Anterior vena cava (tissue), 1 donor: ENCODE measurements around a stretch of chr1.

DNA sequence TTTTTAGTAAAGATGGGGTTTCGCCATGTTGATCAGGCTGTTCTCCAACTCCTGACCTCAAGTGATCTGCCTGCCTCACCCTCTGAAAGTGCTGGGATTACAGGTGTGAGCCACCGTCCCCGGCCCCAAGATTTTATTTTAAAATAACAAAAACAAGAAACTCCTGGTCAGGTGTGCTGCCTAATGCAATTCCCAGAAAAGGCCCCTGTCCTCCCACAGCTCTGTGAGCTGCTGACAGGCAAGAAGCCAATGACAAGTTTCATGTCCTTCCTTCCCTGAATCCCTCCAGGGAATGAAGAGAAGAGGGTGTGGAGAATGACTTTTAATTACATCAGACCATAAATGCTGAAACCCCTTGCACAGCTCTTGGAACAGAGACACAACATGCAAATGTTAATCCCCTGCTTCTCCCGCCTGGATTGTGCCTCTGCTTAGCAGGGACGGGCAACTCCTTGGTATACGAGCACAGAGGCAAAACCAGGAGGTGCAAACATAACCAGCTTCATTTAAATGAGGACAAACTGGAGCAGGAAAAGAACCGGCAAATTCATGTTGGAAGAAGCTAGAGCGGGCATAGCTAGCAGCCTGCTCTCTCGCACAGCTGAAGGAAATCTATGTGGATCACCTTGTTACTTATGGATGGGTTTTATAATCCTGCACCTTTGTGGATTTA lies 228.1 kb upstream of the CAMK1G start:
- PRO-cap, result no peak

GRCh38 chr1:209371908-209372285 lies 211.6 kb upstream of the CAMK1G start:
- PRO-cap, result no peak

DNA sequence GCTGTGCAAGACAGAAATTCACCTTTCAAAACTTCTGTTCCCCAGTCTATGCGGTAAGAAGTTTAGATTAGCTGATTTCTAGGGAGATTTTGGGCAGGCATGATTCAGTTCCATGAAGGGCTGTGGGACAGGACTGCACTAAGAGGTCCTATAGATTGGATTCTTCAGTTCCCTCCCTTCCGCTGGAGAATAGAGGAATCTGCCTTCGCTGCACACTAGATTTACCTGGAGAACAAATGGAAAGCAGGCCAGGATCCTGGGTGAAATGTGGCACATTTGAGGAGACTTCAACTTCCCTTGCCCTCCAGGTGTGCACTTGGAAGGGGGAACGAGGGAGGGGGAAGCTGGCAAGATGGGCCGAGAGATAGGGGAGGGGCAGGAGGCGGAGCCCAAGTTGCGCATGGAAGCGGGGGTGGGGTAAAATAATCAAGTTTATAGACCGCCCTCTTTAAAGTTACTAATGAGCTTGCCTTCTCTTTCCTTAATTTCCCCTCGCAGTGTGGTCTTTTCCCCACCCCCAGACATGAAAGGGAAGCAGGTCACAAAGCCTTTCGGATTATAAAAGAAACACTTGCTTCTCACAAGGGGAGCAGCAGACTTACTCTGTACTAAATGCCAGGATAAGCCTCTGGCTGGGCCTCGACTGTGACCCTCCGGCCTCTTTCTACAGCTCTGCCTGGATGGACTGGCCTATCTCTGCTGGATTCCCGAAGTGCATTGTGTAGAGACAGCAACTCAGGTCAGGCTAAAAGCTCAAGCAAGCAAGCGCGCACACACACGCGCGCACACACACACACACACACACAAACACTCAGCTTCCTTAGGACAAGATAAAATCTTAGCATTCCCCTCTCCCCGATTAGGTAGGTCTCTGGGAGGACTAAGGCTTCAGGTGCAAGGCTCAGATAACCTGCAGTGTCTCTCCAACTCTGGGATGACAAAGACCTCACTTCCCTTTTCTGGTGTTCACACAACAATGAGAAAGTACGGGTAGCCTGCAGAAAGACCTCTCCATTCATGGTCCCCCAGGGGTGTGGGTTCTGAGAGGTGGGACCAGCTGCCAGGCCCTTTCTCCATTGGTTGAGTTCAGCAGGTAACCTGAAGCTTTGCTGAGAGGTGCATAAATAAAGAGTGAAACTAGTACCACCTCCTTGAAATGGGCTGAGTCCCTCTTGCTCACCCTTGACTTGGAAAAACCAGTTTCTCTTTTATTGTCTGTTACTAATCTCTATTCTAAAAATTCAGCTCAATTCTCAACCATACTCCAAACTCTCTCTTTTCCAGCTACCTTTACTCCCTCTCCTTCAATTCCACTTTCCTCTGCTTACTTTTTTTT lies 155.4 kb upstream of the CAMK1G start:
- PRO-cap, result no peak

DNA sequence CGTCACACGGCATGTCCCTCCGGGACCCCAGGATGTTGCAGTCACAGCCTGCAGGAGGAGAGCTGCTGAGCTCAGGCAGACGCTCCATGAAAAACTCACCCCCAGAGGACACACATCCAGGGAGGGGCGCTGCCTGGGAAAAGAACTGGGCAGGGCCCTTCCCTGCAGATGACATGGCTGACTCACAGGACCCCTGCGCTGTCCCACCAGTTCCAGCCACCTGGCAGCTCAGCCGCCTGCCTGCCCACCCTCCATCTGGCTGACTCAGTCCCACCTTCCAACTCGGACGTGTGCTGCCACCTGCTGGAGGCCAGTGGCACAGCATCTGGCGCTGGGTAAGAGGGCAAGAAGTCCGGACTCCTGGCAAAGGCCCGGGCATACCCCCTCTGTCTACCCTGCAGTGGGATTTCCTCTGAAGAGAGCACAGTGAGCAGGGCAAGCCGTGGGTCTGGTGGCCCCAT lies 24.7 kb downstream of the LAMB3 start:
- PRO-cap, result no peak

GRCh38 chr1:209650846-209651736 lies 1.1 kb downstream of the LAMB3 start:
- PRO-cap, result no peak

DNA sequence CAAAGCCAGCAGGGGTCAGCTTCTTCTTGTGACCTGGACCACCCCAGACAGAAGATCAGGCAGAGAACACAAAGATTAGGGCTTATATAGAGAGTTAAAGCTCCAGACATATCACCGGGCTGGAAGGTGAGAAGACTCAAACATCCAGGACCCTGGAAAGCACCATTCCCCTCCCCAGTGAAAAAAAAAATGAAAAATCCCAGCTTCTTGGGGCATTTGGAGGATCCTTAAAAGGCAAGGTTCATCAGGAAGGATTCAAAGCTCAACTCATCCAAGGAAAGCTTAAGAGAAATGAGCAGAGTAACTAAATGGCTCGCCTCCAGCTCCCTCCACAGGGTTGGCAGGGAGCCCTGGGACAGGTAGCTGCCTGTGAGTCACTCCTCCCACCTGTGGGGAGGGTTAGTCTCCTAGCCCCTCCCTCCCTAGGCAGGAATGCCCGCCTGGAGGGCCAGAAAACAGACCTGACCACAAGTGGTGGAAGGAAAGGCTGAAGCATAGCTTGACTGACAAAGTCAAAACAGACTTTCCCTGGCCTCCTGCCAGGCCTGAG lies 624 bp upstream of the LAMB3 start:
- PRO-cap, result no peak

DNA sequence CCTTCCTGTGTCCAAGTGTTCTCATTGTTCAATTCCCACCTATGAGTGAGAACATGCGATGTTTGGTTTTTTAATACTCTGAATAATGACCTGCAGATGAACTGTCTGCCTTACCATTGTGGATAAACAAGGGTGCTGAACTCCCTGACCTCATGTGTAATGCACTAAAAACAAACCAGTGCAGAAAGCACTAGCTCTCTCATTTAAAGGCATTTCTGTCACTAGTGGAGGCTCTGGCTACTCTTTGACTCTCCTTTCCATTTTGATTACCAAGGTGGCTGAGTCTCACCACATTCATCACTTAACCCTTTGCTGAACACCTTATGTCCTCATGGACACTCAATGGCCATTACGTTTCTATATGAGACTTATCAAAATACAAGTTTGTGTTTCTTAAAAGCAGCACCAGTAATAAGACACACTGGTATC lies 23.1 kb upstream of the TRAF3IP3 start:
- PRO-cap, result no peak

GRCh38 chr1:209741053-209741638 lies 14.7 kb upstream of the TRAF3IP3 start:
- PRO-cap, result no peak

DNA sequence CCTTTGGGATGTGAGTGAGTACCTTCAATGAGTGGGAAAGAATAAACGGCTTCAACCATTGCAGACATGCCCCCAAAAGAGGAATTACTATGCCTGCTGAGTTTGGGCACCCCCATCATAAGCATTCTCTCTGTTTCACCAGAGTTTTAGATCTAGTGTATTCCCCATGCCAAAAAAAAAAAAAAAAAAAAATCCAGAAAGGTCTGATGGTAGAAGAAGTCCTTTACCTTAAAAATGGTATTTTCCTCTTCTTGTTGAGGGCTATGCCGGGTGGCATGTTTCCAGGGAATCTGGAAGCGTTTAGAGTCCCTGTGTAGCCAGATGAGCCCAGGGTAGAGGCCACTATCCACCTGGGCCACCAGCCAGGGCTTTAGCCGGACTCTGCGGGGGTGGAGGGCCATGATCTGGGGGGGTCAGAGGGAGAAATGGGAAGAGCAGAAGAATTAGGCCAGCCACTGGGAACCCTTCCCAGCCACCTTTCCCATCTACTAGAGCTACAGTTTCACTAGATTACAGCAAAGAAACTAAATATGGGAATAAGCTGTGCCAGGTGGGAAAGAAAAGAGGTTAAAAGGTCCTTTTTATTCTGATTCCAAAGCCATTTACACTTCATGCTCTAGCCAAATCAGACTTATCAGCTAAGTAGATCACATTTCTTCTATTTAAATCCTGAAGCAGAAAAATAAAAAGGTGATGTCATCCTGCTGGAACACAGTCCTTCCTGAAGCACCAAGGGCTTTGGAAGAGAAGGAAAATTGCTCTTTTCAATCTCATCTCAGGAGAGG lies 4.7 kb downstream of the IRF6 start:
- PRO-cap, result no peak

DNA sequence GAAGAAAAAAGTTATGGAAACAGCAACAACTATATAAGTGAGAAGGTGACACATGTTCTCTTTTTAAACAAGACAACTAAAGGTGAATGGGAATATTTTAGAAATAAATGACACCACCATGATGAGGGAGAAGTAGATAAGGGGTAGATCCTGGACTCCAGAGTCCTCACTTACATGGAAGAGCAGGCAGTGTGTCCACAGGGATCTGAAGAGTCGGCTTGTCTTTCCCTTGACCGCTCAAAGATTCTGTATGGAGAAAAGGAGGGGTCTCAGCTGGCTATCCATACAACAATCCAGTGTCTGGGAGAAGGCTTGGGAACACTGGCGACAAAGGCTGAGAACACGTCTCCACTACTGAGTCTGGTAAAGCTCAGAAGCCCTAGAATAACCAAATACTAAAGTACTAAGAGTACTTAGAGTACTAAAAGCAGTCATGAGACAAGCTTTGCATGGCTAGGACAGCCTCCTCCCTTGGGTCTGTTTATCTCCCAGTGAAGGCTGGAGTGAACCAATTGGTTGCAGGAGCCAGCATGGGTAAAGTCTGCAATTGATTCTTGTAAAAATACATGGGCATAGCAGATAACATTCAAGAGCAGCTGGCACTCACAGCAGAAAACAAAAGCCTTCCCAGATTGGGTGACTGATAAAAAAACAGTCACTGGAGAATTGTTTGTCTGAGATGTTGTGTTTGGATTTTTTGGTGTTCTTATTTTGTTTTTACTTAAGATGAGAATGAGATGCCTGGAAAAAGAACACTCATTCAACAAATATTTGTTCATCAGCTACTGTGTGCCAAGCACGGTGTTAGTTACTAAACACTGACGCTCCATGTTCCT lies 3.9 kb downstream of the IRF6 start:
- PRO-cap, result no peak

- PRO-cap, result no peak
Observed at GRCh38 chr1:209895580-209895993, 42.4 kb upstream of the SYT14 start.

GRCh38 chr1:210262670-210263112 lies 30.1 kb downstream of the SERTAD4 start:
- PRO-cap, result no peak

GRCh38 chr1:210332838-210333249 lies 4.1 kb downstream of the HHAT start:
- PRO-cap, result no peak

DNA sequence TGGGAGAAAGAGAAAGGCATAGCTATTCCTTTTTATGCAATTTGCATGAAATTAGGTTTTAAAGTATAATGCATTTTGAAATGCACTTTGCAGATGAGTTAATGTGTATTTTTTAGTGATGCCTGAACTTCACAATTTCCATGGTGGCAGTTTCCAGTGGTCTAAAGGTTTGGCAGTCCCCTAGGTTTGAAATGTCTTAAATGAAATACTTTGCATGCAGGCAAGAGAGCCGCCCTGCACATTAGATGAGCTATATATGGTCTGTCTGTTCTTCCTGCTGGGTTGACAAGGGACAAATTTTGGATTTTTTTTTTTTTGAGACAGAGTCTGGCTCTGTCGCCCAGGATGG lies 81.0 kb downstream of the HHAT start:
- PRO-cap, result no peak

DNA sequence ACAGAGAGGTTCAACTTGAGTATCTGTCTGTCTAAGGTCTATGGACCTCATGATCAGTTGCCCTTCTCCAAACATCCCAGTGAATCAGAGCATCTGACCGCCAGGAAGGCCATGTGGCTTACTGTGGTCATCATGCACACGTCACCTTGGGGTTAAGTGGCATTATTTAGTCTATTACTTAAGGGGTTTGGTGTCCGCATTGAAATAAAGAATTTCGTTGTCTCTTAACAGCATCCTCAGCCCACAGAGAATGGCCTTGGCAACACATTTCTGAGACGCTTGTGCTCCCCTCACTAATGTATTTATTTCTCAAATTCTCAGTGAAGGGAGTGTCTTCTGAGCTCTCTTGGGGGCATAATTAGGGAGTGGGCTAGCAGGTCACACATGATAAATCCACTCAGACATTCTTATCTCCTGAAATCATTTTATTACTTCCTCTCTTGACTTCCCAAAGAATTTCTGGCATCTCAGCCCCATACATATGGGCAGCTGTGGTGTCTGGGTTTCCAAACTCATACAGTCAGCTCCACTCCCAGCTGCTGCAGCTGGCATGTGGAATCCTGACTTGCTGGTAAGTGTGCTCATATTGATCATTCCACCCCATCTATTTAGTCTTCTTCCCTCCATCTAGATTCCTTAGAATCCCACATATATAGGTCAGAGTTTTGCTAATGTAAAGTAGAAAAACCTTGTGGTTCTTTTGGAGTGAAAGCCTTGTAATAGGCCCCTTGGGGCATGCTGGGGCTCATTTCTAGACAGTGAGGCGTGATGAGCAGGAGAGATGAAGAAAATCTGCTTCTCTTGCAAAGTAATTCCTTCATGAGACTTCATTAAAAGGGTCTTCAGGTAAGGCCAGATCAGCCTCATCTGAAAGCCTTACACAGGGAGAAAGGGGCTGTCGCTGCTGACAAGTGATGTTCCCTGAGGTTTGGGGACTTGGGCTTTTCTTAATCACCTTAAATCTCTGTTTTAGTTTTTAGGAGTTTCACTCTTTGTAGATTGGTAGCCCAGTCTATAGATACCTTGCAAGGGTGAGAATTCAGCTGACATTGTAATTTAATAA lies 110.5 kb downstream of the HHAT start:
- PRO-cap, result no peak

GRCh38 chr1:211228912-211229345 lies 30.2 kb upstream of the RCOR3 start:
- PRO-cap, result no peak

- PRO-cap, result no peak
Observed at GRCh38 chr1:211312570-211312946, 14.1 kb upstream of the TRAF5 start.

DNA sequence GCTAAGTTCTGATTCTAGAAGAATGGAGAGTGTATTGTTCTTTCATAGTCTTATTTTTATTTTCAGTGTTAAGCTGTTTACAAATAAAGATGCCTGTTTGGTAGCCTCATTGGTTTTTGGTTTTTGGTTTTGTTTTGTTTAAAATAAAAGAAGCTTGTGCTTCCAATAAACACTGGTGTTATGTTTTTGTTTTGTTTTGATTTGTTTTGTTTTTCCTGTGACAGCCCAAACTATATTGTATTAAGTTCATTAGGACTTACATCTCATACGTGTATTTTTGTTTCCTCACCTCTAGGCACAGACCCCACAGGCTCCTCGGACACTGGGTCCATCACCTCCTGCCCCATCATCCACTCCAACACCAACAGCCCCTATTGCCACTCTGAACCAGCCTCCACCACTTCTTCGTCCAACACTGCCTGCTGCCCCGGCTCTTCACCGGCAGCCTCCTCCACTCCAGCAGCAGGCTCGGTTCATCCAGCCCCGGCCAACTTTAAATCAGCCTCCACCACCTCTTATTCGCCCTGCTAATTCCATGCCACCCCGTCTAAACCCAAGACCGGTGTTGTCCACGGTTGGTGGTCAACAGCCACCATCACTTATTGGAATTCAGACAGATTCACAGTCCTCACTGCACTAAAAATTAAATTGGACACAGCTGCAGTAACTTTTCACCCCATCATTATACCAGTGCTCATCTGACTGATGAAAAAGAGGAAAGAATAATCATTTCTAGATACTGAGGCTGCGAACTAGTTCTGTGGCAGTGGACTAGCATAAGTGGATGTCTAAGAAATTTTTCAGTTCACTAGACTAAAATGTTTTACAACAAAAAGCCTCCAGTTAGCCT lies 13.3 kb upstream of the TRAF5 start:
- PRO-cap, result no peak

DNA sequence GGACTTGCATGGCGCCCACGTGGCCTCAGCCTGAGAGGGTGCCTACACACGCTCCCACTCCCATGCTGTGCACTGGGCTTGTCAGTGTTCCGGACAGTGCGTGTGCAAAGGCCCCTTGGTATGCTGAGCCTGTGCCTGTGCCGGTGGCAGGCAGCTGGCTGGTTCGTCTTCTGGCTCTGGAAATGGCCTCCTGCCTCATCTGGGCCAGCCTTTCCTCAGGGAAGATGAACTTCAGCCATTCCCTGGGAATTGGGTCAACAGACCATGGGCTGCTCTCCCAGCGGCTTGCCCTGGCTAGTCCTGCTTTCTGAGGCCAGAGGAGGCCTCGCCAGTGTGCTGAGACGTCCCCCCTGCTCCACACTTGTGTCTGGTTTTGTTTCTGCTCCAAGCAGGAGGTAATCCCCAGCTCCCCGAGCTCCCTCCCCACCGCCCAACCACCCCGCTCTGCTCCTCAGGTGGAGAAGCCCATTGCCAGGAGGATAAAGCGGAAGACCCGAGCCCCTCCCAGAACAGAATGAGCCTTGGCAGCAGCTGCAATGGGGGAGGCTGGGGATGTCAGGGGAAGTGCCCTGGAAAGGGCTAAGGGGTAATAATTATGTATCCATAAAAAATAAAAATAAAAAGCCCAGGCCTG lies 32.6 kb upstream of the RD3 start:
- PRO-cap, result no peak

DNA sequence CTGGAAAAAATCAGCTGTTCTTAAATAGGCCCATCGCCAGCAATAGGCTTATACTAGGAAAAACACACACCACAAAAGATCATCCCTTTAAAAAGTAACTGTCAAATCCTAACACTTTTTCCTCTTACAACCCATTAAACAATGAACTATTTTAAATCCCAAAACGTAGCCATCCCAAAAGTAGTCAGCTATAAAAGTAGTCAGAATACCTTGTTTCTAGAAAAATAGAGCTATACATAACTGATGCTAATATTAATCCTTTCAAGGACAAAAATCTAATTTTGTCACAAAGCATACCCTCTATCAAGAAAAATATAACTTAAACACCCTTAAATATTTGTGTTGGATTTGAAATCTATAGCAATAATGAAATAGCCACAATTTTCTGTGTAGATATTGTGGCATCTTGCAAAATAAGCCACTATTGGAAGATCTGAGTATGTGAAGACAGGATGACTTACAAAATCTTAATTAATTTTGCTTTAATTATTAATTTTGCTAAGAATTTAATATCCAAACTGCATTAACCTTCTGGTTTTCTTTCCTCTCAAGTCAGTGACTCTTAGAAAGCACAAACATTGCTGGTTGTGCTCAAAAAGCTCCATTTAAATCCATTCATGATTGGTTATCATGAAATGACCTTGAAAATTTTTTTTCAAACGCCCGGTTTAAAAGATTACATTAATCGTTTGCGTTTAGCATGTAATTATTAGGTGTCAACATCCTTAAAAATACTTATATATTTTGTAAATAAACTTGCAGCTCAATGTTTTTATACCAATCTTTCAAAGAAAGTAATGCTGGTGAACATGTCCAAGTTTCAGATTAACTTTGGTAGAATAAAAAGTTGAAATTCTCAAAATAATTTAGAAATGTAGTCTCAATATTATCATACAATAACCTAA lies 4.9 kb downstream of the SLC30A1 start:
- PRO-cap, result no peak